AG09309 (cell line): ENCODE measurements around a stretch of chr14.

GRCh38 chr14:100106588-100107111 lies 41.4 kb downstream of the EVL start:
- RRBS, result 94% methylated on average over 5 of the region's 9 CpGs

- RRBS, result no CpG with 5 or more reads among the region's 7 CpGs
These were observed 17.3 kb downstream of the DEGS2 start for GRCh38 chr14:100142133-100142582.

DNA sequence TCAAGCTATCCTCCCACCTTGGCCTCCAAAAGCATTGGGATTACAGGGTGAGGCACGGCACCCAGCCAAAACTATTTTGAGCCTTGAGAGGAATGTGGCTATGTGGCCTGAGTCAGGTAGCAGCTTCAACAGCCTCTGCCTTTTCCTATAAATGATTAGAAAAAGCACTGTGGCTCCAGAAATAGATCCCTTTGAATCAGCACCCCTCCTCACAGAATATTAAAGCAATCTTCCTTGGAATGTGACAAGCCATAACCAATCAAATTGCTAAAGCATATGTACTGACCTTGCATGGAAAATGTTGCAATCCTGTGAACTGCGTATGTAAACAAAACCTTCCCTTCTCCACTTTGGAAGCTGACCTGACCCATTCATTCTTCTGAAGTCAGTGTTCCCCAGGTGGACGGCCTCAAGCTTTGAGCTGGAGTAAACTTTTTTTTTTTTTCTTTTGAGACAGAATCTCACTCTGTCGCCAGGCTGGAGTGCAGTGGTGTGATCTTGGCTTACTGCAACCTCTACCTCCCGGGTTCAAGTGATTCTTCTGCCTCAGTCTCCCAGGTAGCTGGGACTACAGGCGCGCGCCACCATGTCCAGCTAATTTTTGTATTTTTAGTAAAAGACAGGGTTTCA lies 34.4 kb upstream of the YY1 start:
- RRBS, result no CpG with 5 or more reads among the region's 8 CpGs

GRCh38 chr14:100207618-100208070 lies 31.3 kb upstream of the YY1 start:
- RRBS, result no CpG with 5 or more reads among the region's 9 CpGs

GRCh38 chr14:100293991-100294580 lies 12.2 kb downstream of the SLC25A29 start:
- RRBS, result no CpG with 5 or more reads among the region's 11 CpGs

- RRBS, result no CpG with 5 or more reads among the region's 12 CpGs
These were observed 594 bp downstream of the SLC25A47 start for GRCh38 chr14:100323622-100324244.

GRCh38 chr14:100325945-100326521 lies 2.9 kb downstream of the SLC25A47 start:
- RRBS, result no CpG with 5 or more reads among the region's 15 CpGs

DNA sequence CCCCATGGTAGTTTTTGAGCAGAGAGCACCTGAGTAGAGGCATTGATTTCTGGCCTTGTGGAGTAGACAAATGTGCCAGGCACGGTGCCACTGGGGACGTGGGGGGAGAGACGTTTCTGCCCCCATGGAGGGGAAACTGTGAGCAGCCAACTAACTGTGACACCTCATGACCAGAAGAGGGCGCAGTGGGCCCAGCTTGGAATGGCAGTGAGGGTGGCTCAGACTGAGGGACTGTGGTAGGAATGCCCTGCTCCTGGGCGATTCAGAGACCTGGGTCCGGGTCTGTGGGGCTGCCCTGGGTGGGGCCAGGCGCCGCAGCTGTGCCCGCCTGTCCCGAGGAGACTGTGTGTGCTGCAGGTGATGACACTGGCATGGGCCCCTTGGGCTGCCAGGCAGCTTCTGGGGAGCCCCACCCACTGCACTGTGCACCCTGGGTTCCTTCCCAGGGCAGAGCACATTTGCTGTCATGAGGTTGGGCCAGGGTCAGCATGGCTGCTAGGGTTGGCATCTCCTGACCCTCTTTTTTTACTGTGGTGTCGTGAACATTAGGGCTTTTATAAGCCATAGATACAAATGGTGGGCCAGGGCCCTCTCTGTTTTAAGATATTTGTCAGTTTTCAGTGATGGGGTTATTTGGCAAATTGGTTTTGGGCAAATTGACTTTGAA lies 7.5 kb downstream of the WDR25 start:
- RRBS, result no CpG with 5 or more reads among the region's 11 CpGs

DNA sequence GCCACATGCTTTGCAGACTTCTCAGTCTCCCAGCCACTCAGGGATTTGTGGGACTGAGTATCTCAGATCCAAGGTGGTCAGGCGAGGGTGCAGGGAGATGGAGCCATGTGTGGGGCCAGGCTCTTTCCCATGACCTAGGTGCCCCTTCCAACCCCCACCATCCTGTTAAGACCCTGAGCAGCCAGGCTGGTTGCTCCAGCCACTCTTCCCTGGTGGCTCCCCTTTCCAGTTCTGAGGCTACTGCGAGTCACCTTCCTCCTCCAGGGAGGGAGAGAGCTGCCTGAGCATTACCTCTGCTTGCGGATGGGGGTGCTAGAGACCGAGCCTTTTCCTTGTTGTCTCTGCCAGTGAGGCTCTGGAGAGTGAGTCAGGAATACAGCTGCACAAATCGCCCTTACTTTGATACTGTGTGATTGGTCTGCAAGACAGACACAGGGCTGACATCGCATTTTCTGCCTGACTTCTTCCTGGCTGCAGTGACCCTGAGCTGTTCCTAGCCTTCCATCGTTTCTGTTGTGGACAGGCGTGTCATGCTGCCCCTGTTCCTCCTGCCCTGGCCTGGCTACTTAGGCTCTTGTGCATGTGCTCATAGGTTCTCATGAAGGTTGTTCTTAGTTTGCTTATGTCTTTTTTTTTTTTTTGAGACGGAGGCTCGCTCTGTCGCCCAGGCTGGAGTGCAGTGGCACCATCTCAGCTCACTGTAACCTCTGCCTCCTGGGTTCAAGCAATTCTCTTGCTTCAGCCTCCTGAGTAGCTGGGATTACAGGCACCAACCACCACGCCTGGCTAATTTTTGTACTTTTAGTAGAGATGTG lies 41.2 kb downstream of the WDR25 start:
- RRBS, result no CpG with 5 or more reads among the region's 12 CpGs

GRCh38 chr14:100476389-100476805 lies 100.1 kb downstream of the WDR25 start:
- RRBS, result no CpG with 5 or more reads among the region's 11 CpGs

DNA sequence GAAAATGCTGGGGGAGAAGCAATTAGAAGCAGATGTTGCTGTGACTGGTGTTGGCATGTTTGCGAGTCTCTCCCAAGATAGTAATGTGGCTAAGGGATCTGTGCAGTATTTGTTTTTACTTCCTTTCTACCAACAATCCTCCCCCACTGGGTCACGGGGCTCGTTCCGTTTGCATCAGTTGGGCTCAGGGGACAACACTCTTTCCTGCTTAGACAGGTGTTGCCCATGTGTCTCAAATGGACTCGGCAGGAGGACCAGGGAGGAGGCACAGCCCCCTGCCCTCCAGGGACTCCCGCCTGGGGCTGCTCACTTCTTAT lies 100.9 kb downstream of the BEGAIN start:
- RRBS, result no CpG with 5 or more reads among the region's 6 CpGs

- RRBS, result no CpG with 5 or more reads among the region's 48 CpGs
These were observed 49.3 kb downstream of the BEGAIN start for GRCh38 chr14:100537746-100538399.

DNA sequence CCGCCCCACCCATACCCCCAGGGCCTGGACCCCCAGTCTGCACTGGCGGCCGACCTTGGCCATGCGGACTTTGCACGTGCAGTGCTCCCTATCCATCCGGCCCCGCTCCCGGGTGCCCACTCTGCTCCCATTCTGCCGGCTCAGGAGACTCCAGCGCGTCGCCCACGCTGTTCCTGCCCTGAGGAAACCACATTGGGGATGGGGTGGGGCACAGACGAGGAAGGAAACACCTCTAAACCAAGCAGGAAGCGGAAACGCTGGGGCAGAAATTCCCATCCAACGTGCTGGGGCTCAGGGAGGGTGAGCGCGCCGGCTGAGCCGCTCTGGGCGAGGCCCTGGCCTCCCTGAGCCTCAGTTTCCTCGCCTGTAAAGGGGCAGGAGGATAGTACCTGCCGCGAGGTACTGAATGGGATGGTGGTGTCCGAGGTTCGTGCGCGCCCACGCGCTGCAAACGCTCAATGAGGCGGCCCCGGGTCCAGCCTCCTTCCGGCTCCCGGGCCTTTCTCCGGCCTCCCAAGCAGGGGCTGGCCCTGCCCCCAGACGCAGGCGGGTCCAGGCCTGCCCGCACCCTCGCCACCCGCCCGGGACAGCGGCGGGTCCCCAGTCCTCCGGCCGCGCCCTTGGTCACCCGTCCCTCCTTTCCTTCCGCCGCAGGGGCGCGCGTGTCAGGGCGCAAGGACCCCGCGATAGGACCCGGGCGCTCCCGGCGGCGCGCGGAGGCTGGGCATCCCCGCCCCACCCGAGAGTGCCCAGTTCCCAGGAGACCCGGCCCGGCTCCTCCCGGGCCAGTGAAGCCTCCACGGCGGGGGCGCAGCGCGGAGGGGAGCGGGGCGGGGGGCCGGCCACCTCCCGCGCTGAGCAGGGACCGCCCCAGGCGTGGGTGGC lies 670 bp downstream of the BEGAIN start:
- RRBS, result 2% methylated on average over 30 of the region's 81 CpGs

- RRBS, result 46% methylated on average over 15 of the region's 30 CpGs
These were observed 67.5 kb upstream of the BEGAIN start for GRCh38 chr14:100654682-100655053.

DNA sequence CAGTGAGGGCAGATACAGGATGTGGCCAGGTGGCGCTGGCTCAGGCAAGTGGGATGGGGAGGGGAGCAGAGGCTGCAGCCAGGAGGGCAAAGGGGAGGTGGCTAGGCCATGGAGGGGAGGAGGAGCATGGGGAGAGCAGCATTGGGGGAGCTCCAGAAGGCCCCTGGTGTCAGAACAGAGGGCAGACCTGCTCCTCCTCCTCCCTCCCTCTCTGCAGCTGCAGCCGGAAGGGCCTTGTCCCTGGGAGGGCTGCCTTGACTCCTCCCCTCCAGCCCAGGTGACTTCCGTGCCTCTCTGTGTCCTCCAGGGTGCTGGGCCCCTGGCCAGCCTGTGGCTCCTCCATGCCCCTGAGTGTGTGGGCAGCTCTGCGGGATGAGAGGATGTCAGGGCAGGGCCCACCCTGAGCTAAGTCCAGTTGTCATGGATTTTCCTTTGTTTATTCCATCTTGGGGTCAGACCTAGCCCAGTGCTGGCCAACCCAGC lies 68.2 kb upstream of the DLK1 start:
- RRBS, result no CpG with 5 or more reads among the region's 4 CpGs

- RRBS, result 44% methylated on average over 1 of the region's 24 CpGs
These were observed 61.2 kb upstream of the DLK1 start for GRCh38 chr14:100665227-100666217.

GRCh38 chr14:100907219-100907707 lies 3.7 kb upstream of the RTL1 start:
- RRBS, result no CpG with 5 or more reads among the region's 9 CpGs

GRCh38 chr14:101005401-101006002 lies 102.0 kb upstream of the RTL1 start:
- RRBS, result 88% methylated on average over 4 of the region's 11 CpGs

- RRBS, result no CpG with 5 or more reads among the region's 5 CpGs
These were observed 170.9 kb upstream of the RTL1 start for GRCh38 chr14:101074394-101074752.

DNA sequence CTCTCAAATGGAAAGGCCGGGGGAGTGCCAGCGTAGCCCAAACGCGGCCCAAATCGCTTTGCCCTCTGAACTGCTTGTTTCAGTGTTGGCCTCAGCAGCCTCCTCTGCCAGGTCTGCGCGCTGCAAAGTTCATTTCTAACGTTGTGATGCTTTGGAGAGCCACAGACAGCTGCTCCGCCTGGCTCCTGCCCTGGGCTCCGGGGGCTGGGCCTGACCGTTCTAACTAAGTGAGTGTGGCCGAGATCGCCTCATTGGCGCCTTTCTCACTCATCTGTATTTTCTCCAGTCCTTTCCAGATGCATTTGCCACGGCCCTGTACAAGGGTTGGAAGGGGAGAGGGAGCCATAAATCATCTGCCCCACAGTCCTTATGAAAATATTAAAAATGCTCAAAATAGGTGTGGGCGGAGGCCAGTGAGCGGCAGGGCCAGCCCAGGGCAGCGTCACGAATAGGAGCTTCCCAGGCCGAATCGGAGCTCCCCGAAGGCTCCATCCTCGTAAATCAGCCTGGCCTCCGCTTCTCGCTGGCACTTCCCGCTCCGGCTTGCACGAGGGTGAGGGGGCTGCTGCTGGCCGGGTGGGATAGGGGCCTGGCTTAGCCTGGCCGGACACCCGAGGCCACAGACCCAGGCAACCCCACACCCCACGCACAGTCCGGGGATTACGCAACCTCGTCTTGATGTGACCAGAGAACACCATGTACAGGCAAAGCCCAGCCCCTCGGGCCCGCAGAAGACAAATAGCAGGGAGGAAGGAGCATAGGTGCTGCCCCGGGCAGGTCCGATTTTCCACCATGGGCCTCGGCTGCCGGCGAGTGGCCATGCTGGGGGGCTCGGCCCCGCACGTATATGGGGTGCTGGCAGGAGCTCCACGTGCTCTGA lies 396.8 kb upstream of the PPP2R5C start:
- RRBS, result 5% methylated on average over 4 of the region's 46 CpGs